ENCODE measurements around a stretch of chr2.

- PRO-cap, result no peak
Measured at GRCh38 chr2:53974193-53974689, 3.3 kb downstream of the ACYP2 start.

- PRO-cap, result no peak
Measured at GRCh38 chr2:54240473-54241089, 15.4 kb downstream of the TSPYL6 start.

DNA sequence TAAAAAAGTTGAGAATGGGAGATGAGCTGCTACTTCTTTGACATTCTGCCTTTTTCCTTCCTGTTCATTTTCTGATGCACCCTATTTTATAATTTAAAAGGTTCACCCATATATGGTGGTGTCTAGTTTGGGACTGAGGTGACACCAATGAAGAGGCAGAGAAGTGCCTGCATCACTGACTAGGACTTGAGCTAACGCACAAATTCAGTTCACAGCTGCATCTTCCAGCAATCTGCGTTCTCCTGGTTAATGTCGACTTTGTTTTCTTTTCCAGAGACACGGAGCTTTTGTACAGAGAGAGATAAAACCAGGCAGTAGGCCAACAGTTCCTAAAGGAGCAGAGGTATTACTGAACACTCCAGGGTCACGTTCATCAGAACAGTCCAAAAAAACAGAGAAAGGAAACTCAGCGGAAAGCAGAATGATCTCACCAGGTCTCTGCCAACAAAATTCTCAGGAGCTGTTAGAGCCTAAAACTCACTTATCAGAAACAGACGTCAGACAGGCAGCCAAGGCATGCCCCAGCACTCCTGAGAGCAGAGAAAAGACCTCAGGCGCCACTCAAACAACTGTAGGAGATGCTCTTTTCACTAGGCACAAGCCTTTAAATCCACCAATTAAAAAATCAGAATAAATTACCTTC lies 29.4 kb downstream of the C2orf73 start:
- PRO-cap, result bidirectional peak, plus-strand start at position 493 of the sequence, minus-strand start at position 260 of the sequence

DNA sequence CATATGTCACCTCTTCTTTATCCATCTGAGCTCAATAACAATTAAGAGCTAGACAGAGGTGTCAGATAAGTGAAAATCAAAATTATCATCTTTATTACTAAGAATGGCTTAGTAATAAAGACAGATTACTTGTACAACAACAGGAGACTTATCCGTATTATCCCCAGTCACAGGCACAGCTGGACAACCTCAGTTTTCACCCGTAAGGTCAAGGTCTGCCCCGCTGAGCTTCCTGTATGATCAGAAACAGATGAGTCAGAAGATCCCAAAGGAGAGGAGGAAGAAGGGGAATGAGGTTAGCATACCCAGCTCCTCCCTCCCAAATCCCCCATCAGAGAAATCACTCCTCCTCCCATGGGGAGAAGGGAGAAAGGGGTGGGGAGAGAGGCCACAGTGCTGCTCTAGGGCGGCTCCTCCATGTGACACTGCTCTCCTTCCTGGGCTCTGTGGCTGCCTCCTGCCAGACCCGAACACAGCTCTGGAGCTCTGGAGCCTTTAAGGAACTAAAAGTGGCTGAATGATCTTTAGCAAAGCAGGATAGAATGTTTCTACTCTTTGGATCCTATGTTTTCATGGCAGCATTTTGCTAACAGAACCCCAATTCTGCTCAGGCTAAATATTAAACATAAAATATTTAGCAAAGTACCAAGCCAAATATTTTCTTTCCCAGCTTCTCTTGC lies 53.7 kb upstream of the SPTBN1 start:
- PRO-cap, result no peak

- PRO-cap, result unidirectional peak, minus-strand start at chr2:54429842
Measured at GRCh38 chr2:54429582-54430330, 26.4 kb upstream of the SPTBN1 start.

DNA sequence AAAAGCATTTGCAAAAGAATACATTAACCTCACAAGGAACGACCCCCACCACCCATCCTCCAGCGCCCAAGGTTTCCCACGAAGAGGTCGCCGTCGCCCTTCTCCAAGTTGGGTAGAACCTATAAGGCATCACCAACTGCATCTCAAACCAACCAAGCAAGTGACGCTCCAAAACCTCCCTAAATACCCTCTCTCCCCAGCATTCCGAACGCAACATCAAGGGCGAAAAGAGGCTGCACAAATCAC lies 646 bp upstream of the SPTBN1 start:
- PRO-cap, result no peak

- PRO-cap, result no peak
Measured at GRCh38 chr2:54466841-54467489, 10.8 kb downstream of the SPTBN1 start.

GRCh38 chr2:54532319-54533061 lies 76.4 kb downstream of the SPTBN1 start:
- PRO-cap, result no peak

DNA sequence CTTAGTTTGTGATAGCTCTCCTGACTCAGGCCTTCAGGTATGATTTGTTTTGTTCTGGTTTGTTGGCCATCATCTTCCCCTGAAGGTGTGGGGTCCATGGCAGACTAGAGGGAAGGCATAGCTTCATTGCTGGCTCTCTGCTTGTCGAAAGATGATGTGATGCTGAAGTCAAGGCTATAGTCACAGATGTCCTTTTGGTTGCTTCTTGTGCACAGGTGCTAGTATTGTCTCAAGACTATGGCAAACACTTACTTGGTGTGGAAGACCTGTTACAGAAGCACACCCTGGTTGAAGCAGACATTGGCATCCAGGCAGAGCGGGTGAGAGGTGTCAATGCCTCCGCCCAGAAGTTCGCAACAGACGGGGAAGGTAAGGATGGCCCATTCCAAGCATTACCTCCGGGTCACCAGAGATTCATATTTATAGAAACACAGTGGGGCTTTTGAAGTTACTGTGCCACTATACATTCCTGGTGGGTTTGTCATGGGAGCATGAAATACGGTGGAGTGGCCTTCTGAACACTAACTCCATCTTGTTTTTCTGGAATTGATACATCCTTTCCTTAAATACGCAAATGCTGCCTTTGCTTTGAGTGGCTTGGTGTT lies 95.5 kb upstream of the EML6 start:
- PRO-cap, result no peak

GRCh38 chr2:54630163-54630586 lies 93.3 kb upstream of the EML6 start:
- PRO-cap, result no peak

DNA sequence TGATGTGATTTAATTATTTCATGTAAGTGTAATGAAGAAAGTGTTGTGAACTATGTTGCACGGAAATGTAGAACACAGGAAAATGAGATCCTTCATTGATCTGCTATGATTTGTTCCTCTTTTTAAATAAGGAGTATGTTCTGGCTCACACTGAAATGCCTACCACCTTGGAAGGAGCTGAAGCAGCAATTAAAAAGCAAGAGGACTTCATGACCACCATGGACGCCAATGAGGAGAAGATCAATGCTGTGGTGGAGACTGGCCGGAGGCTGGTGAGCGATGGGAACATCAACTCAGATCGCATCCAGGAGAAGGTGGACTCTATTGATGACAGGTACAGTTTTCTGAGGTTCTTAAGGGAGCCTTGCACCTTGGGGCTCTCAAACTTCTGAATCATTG lies 91.0 kb upstream of the EML6 start:
- PRO-cap, result no peak

DNA sequence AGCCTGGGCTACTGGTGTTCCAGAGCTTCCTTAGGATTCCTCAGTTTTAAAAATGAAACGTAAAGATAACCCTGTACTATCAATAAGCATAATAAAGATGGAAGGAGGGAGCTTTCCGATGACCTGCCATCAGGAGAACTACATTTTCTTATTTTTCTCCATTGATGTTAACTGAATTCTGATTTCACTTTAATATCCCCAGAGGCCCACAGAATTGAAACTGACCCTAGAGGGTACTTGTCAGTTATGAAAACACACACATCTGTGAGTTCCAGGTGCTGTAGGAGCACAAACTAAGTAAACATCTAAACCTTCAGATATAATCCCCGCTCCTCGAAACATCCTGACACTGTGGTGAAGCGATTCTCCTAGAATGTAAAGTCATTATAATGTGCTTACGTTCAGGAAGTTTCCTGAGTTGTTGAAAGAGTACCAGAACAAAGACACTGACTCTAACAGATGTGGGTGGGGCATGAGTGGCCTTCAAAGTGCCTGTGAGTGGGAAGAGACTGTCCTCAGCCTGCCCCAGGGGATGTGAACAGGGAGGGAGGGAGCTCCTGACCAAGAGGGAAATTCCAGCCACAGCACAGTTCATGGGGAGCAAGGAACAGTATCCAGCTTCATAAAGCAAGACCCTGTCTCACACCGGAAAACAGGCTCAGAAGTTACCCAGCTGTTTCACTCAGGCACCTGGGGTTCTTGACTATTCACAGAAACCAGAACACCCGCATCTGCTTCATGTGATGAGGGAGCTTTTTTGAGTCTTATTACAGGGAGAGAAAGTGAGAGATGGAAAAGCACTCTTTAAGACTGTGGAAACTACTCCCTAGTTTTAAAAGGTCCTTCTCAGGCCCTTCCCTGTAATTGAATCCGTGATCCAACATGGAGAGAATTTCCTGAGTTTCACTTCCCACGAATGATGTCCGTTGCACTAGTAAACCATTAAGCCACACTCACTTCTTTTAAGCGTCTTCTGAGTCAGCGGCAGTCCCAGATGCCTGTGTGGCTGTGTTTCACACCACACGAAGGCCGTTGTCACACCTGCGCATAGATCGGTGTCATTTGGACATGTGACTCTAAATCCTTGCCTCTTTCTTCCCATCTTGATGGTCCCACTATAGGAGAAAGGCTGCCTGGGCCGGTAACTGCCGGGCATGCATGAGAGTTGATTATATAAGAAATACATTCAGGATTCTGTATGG lies 88.7 kb upstream of the EML6 start:
- PRO-cap, result no peak

DNA sequence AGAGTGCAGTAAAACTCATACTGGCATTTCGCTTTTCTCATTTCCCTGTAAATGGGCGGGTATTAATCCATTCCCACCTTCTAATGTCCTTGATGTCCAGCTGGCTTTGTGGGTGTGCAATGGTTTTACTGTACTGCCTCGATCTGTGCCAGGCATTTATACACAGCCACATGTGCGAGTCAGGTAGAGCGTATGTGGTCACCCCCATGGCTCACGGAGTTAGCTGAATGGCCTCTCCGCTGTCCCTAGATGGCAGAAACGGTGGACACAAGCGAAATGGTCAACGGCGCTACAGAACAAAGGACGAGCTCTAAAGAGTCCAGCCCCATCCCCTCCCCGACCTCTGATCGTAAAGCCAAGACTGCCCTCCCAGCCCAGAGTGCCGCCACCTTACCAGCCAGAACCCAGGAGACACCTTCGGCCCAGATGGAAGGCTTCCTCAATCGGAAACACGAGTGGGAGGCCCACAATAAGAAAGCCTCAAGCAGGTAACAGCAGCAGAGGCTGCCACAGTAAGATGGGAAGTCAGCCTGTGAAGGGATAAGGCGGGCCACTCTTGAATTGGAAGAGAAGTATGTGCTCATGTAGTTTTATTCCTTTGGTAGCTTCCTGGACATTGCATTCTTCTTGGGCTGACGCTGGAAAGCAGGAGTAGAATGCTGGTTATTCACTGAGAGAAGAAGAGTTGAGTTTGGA lies 59.1 kb upstream of the EML6 start:
- PRO-cap, result no peak

DNA sequence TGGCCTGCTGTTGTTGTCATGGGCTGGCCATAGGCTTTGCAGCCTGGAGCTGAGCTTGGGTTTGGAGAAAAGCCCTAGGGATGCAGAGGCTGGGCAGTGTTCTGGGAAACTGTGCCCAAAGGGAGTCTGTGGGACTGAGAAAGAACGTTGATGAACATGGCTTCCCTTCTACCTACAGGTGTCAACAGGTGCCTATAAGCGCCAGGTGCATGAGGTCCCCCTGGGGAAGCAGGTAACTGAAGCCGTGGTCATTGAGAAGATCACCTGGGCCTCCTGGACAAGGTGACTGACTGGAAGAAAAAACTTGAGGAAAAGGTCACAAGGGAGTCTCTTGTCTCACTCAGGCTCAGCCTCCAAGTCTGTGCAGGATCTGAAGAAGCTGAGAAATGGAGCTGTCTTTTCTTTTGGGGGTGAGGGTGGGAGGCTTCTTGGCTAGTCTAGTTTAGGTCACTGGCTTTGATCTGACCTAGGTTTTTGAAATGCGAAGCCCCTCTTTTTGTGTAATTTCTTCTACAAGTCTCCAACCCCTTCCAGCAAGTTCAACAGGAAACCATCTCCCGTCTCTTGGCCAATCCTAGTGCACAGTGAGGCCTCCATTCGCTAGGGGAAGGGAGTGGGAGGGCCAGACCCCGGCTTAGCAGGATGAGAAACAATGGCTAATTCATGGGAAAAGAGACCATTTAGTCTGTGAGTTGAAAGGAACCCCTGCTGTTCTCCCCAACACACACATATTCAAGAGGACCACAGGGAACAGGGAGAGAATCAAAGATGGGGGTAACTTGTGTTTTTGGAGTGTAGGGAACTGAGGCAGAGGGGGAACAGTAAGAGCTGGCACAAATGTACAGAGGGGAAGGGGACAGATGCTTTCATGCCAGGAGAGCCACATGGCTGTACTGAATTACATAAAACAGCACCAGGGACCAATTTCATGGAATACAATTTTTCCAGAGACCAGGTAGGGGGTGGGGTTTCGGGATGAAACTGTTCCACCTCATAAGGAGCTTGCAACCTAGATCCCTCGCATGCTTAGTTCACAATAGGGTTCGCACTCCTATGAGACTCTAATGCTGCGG lies 83.1 kb downstream of the RTN4 start:
- PRO-cap, result no peak

DNA sequence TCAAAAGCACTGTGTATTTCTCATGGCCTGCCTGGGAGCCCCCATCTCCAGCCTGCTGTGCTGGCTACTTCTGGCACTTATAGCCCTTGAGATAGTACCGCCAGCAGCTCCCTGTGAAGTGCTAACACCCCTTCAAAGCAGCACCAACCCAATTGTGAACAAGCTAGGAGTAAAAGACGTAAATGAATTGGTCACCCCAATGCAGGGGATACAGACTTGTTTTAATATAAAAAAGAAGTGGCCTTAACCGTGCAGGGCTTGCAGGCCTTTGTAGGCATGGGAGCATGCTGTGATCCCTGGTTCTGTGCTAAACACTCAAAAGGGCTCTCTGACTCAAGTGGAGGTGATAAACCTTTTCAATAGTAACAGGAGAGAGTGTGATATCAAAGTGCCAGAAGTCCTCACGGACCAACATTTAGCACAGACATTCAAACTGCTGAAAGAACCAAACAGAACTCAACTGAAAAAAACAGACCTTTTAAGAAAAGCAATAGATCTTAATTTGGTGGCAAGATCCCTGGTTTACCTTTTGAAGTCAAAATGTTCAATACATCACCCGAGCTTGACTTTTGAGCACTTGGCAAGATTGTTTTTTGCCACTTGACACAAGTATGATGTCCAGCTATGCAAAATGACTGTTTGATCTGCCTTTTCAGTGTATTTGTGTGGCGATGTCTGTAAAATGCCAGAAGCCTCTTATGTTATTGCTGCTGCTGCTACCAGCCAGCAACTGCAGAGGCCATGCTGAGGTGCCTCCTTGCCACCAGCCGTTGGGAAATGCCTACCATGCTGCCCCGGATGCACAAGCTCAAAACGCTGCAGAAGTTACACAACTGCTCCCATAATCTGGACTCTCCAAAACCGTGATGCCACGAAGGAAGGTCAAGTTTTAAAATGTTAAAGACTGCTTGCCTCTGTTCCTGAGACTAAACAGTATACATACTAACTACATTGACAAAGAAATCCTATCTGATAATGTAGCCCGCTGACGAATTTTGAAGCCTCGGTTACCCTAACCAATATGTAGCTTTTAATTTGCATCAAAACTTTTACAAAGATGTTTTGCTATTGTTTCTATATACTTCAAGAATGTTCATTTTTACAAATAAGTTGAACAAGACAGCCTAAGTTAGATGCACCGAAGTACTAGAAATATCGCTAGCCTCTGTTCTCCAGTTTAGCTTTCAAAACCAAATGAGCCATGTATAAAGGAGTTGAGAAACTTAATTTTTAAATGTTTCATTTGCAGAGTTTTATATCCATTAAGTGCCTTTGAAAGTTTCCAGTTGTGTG lies 80.4 kb downstream of the RTN4 start:
- PRO-cap, result no peak

DNA sequence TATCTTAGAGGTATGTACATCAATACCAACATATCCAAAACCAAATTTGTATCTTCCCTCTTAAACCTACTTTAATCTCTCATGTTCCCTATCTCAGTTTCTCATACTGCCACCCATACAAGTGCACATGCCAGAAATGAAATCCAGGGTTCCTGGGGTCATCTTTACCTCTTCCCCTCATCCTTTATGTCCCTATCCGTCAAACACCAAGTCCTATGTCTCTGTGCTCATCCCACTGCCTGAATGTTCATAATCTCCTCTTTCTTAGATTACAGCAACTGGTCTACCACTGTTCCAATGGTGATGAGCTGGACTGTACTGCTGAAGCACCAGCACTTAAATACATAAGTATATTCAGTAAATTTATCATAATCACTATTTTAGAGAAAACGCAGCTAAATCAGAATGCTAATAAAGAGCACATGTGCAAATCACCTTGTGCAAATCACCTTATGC lies 26.2 kb downstream of the RTN4 start:
- PRO-cap, result no peak

GRCh38 chr2:55045938-55047139 lies 3.9 kb downstream of the RTN4 start:
- PRO-cap, result no peak

- PRO-cap, result no peak
Measured at GRCh38 chr2:55097402-55098149, 47.3 kb upstream of the RTN4 start.

GRCh38 chr2:55136690-55137515 lies 86.7 kb upstream of the RTN4 start:
- PRO-cap, result no peak

DNA sequence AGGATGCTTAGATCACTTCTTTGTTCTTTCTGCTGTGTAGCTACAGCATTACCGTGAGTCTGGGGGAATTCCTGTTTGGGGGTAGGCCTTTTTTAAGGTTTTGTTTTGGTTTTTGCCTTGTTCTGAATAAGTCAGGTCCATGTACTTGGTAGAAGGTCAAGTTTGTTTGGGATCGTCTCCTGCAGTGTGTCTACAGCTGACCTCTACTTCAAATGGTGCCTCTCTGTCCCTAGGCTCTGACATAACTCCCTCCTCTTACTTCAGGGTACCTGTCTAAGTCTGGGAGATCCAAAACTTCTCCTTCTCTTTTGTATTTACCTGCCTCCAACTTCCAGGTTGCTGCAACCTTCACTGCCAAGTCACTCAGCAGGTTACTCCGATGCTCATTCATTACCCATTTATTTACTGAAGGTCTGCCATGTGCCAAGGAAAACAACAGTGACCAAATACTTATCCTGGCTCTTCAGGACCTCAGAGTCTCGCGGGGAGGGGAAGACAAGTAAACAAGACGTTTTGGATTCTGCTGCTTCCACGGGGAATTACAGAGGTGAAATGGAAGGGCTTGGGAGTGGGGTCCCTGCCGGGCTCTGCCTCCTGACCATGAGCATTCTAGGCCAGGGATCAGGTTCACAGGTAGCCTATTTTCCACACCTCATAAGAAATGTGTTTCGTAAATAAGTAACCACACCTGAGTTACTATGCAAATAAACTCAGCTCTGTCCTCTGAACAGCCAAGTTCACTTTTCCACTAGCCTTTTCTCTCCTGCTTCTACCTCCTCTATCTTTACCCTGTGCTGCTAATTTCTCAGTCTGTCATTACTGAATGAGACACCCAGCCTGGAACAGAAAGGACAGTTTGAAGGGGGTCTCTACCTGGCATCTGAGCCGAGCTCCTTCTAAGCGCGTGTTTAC lies 68.2 kb downstream of the CLHC1 start:
- PRO-cap, result no peak